Neutrophil (primary cell): ENCODE data around the genes ACTL6A and CCDC39.

DNA sequence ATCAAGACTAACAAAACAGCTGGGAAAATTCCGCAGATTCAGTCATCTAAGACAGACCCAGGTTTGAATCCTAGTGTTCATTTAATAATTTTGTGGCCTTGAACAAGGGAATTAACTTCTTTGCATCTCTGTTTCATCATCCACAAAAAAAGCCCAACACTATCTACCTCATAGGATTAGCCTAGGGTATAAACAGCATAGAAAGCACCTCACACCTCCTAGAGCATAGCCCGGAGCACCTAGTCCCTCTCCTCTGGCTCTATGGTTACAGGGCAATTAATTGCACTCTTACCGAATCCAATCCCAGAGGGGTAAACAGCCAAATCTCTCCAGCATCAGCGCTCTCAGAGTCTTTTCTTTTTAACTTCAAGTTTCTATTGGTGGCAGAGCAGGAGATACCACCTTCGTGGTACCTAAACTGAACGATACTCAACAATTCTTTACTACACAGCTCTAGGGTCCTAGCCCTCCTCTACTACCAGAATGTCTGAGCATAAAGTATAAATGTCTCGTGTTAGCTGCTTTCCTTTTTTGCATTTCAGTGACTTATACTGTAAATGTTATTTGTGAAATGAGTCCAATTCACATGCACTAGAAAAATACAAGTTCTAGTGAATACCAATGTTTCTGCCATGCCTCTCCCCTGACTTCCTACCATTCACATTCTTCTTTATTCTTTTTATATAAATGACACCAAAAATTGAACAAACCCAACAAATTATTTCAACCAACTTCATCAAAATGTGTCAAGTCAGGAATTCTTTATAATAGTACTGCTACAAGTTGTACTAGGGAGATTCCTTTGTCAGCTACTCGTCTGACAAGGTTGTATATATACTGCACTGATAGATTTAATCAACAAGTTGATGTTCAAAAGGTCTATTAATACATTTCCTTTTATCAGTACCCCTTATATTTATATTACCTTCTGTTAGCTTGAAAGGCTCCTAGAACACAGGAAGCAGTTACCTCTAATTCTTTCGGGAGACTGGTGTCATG lies 3.2 kb downstream of the TBL1XR1 start:
- PRO-cap: no peak

DNA sequence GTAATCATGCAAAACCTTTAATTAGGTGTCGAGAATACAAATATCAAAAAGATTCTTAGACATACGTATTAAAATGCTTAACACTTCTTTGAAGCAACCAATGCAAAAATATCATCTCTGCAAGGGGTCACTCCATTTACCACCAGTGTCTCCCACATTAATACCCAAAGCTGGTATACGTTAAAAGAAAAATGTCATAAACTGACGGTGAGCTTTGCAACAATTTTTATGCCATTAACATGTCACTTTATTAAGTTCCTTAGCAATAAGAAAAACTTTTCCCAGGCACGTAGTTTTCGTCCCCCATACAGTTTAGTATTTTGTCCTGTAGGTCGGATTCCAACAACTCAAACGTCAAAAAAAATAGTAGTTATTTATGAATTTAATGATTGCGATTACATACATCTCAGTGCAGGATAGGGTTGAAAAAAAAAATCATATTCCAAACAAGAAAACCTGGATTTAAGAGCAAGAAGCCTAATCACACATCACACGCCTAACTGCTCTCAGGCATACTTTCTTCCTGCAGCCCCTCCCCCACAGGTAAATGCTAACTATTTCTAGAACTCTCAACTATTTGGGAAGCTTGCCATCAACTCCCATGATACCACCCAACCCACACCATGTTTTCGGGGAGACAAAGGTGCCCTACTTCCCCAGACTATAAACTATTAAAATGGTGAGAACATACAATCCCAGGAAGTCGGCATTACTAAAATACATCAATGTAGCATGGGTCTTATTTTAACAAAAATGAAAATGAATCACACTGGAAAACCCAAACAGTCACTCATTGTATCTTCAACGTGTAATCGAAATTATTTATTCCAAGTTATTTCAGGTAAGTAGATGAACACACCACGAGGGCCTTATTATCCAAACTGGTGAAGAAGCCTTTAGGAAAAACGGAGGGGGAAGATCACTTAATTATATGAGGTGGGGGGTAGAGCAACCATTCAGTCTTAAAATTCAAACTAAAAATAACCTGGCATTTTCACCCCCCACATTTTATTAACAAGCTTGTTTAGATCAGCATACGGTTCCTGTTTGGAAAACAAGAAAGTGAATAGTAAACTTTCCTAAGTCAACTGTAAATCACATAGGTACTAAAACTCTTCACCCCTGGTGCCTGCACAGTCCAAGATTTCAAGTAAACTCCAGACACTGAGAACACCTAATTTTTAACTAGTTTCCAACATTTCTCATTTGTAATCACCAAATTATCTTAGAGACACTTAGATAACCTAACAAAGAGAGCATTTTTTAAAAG lies 2.1 kb downstream of the TBL1XR1 start:
- PRO-cap: no peak

- PRO-cap: no peak
These were observed 73.6 kb upstream of the TBL1XR1 start for GRCh38 chr3:177270842-177271391.

GRCh38 chr3:177428982-177429311 lies 231.7 kb upstream of the TBL1XR1 start:
- PRO-cap: no peak

- PRO-cap: no peak
These were observed 268.0 kb upstream of the TBL1XR1 start for GRCh38 chr3:177465085-177465784.

DNA sequence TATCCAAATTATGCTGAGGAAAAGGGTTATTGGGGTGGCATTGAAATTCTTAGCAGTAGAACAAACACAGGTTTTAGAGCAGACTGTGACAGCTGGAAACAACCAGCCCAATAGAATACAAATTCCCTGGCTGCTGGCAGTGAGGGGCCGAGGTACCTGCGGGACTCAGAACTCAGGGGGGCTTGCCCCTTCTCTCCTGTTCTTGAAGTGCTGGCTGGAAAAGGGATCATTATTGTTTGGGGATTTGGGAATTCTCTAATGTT lies 338.5 kb upstream of the TBL1XR1 start:
- PRO-cap: no peak

GRCh38 chr3:178058275-178058724 lies 477.9 kb upstream of the KCNMB2 start:
- PRO-cap: no peak

GRCh38 chr3:178551768-178552492 lies 15.7 kb downstream of the KCNMB2 start:
- PRO-cap: no peak

DNA sequence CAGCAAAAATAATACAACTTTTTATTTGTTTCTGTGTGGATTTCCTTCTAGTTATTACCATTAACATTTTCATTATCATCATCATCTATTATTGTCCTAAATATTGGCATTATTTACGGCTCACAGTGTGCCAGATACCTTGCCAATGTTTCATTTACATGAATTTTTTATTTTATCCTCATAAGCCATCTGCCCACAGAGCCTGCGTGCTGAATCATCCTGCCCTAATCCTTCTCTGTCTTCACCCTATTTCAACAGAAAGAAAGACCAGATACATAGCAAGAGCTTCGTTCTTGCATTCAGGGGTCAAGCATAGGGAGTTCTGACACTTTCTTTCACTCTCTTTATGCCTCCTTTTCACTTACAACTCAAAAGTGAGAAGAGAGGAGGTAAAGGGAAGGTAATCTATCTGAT lies 82.0 kb downstream of the KCNMB2 start:
- PRO-cap: no peak

DNA sequence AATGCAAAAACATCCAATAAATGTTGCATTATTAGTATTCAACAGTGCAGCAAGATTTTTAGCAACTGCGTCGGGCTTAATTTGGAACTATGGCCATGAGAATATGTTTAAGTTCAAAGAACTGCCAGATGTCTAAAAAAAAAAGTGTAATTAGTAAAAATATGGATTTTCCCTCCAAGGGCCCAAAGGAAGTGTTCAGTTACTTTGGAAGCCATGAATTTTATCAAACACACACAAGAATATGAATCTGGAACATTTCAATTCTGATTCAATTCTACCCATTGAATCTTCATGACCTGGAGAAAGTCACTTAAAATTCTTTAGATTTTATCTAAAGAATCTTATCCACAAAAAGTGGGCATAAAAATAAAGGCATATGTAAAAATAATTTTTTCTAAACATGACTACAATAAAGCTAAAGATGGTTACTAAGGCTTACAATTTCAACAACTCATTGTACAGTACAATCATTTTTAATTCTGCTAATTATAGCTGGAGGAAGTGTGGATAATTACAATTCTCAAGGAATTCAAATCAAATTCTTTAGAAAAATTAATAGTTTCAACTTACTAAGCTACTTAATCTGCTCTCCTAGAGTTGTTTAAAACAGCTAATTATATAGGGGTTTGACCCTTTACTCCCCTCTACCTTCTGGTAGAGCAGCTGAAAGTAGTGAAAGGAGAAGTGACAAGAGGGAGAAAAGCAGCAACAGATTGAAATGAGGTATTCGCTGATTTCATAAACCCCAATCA lies 53.1 kb downstream of the ZMAT3 start:
- PRO-cap: no peak

DNA sequence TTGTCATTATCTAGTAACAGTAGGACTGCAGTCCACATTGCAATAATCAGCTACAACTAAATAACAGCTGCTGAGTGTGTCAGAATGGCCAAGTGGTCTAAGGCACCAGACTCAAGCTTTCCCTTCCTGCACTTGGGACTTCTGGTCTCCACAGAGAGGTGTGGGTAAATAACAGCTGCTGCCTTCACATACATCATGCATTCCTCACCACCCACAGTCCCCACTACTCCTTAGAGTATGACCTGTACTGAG lies 22.1 kb upstream of the ZMAT3 start:
- PRO-cap: no peak

DNA sequence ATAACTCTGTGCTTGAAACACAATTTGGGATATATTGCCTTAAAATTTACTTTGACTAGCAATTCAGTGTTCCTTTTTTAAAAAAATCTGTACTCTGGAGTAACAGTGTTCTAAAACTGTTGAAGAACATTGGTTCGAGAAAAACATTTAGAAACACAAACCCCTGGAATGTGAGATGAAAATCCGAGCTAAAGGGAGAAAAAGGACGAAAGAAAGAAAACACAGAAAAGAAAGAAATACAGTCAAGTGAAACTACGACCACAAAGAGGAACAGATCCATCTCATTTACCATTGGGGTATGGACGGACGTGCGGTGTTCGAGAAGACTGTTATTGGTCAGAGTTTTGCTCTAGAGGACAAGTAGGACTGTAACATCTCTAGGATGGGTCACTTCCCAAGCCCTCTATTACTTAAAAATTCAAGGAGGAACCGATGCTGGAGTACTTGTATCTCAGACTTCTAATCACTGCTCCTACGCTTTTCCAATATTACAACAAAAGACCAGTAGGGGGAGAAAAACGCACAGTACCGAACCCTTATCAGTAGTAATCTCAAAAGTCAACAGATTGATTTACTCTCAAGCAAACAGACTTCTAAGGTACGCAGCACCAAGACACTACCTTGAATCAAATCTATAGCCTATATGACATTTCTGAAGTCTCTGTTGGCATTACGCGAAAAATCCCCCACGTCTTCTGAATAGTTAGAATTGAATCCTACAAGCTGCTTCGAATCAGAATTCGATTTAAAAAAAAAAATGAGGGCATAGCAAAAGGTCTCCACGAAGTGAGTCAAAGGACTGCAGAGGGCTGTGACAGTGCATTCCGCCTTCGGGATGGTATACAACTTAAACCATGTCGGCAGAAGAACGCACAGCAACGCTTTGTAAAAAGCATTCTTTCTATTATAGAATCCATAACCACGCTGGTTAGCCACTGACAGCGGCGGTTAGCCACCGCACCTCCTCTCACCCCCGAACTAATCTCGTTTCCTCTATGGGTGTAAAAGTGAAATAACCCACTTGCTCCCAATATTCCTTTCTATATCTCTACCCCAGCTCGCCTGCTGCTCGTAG lies 1.0 kb upstream of the PIK3CA start:
- PRO-cap: unidirectional peak, minus-strand start at position 980 of the sequence

DNA sequence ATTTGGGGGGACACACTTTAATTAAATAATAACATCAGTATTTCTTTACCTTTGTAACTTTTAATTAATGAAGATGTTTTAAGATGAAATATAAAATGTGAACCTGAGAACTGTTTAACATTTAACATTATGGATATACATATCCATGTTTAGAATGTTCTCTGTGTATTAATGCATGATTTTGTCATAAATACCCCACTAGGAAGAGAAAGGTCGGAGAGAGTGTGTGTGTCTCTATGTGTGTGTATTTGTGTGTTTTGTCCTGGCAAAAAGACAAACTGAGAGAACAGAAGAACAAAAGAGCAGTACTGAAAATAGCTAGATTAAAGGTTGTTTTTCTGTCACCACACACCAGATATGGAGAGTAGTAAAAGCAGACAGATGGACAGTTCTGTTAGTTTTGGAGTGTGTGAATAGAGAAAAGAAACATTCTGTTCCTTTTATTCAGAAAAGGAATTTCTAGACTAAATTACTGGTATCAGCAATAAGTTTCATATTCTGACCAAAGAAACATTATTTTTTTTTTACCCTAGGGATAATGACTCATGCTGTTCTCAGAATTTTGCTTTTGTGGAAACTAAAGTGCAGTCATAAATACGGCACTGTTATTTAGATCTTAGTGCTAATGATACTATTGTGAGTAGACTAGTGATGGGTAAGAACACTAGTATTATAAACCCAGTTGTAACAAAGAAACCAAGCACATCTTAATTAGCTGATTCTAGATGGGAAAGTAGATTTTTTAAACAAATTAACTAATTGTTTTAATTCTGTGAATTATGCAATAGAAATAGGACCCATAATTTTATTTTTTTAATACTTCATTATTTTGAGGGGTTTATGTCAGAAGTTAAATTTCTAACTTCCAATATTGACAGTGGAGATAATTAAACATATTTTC lies 32.9 kb downstream of the PIK3CA start:
- PRO-cap: no peak

DNA sequence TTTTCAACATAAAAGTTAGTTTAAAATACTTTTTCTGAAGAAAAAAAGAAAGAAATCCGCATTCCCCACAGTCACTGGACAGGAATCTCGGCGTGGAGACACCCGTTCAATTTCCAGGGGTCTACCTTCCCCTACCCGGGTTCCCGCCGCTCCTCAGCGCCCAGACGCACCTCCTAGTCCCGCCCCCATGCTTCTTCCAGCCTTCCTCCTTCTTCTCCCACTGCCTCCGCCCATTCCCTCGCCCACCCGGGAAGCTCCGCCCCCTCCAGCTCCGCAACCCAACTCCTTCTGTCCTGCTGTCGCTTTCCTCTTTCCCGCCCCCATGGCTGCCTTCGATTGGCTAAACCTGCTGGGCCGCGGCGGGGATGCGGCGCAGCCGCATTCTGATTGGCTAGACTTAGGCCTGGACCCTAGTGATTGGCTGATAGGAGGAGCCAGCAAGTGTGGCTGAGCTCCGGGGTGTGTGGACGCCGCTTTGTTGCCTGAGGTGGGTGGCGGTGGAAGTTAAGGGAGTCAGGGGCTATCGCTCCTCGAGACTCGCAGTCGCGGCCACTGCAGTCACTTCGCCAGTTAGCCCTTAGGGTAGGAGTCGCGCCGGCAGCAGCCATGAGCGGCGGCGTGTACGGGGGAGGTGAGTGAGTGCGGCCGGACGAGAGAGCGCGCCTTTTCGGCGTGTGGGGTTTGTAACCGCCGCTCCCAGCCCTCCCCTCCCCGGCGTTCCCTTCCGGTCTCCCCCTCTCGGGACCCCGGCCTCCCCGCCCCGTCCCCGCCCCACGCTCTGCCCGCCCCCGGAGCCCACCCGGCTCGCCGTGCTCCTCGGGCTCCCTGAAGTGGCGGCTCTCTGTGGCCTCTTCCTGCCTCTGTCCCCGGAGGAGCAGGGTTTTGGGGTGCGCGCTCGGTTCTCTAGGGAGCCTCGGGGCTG lies at the start of gene ACTL6A:
Gene ACTL6A, plus strand, starts transcription at position 440 of the 922 bp plus-strand sequence.
- PRO-cap: unidirectional peak, plus-strand start at position 478 of the sequence

DNA sequence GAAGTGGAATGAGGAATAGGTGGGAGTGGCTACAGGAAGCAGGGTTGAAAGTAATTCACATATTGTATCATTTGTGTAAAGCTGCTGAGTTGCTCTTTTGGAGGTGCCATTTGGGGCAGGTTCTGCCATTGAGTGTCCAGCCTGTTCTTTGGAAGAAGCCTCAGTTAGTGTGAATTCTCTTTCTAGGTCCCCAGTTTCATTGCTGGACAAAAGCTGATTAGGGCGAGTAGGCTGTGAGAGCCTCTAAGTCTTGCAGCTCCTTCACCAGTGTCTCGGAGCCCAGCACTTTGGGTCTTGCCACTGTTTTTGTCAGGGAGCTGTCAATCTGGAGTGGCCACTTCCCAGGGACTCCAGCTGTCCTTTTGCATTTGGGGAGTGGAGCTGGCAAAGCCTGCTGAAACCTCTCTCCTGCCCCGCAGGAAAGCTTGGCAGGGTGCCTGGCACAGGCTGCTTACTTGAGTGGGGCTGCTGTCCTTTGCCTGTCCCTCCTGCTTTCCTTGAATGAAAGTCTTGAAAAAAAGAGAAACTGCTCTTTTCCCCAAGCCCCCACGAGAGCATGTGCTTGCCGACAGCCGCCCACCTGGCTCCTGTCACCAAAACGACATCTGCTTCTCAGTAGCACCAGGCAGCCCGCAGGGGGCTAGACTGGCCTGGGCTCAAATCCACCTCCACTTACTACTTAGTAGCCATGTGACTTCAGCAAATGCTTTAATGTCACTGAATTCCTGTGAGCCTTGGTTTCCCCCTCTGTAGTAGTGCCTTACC lies 13.6 kb downstream of the USP13 start:
- PRO-cap: no peak

- PRO-cap: no peak
These were observed 20.0 kb downstream of the USP13 start for GRCh38 chr3:179672749-179673354.

DNA sequence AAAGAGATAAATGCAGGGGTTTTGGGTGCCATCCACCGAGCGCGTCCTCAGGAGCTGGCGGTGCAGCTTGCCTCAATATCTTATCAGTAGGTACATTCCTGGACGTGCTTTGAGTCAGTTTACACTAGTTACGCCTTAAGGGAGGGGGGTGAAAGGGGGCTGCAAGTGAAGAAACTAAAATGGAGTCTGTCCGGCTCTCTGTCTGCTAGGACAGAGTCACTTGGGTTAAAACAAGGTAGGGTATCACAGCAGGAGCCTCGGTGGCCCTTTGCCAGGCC lies 28.6 kb downstream of the USP13 start:
- PRO-cap: no peak

DNA sequence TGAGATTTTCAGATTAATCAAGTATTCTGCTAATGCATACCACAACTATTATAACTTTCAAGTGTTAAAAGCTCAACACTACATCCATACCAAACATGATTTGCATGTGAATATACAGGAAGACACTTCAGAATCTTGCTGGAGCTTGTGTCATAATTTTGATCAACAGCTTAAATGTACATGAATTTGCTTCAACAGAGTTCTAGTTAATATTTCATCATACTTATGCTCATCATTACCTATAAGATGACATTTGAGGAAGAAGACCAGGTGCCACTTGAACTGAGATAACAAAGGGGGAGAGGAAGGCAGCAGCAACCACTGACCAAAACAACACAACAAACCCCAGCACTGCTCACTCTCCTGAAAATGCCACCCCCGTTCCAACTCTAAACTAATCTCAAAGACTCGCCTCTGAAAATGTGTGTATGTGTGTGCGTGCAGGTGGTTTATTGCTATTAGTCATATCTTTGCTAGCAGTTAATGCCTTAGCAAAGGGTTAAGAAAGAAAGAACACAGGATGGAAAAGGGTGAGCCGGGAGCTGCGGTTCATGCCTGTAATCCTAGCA lies 4.6 kb downstream of the PEX5L start:
- PRO-cap: no peak

DNA sequence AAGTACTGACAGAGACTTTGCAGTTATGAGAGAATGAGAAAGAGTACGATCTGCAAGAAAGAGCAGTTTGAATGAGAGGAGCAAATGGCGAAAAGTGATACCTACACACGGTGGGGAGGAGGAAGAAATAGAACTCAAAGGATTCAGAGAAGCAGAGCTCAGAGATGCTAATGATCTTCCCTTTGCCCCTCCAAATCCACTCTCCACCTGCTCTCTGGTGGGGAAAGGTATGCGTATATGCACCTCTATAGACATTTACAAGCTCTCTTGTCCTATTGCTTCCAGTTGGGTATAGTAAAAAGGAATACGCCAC lies 123.3 kb upstream of the TTC14 start:
- PRO-cap: no peak

DNA sequence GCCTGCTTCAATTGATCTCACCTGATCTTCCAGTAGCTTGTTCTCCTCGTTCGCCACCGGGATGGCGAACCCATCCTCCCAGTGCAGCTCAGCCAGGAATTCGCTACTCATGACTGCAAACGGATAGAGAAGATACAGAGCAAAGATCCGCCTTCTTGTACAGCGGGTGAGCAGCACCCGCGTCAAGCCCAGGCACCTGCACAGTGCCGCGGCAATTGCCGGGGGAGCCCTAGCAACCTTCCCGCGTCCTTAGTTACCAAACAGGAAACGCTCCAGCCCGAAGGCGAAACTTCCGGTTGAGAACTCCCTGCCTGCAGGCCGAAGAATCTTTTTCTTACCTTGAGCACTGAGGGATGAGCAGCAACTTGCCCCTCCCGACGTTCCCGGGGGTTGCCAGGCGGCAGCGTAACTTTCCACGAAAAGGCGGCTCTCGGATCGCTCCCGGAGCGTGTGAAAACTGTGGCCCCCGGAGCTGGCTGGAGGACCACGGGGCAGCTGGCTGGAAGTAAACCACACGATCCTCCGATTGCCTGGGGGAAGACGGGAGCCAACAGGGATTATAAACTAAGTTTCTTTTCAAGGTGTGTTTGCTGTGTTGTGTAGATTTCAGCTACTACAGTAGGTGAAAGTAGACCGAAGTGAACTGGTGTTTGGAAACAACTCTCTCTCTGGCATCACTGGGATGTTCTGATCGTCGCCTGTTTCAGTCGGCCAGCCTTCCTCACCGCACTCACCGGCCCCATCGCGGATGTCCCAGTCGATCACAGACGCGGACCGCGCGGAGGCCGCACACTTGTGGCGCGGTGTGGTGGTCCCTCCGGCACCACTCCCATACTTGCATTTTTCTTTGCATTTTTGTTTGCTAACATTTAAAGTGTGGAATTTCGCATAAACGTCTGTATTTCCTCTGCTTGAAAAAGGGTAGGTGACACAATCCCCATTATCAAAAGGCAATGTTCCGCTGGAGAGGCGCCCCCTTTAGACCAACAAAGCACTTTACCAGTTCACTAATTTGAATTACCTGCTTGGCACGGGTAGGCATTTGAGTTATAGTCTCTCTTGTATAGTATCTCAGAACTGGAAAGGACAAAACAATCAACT lies at the start of gene CCDC39:
Gene CCDC39, minus strand, starts transcription at position 220 of the 1,101 bp plus-strand sequence.
- PRO-cap: no peak